ENCODE measurements around a stretch of chr5.

- PRO-cap = no peak
- RAMPAGE, long total RNA = no peak
Observed at GRCh38 chr5:128161478-128162238, 78.1 kb downstream of the SLC12A2 start.

GRCh38 chr5:128201057-128201875 lies 117.7 kb downstream of the SLC12A2 start:
- PRO-cap = no peak
- RAMPAGE, long total RNA = no peak

GRCh38 chr5:129113552-129114183 lies 19.1 kb downstream of the ISOC1 start:
- PRO-cap = no peak
- RAMPAGE, long total RNA = no peak

DNA sequence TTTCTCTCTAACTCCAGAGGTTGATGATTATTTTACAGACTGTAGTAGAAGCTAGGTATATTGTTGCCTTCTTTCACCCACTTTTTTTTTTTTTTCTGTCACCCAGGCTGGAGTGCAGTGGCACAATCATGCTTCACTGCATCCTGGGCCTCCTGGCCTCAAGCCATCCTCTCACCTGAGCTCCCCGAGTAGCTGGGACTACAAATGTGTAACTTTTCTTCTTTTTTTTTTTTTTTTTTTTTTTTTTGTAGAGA lies 96.2 kb downstream of the CHSY3 start:
- PRO-cap = no peak
- RAMPAGE, long total RNA = no peak

DNA sequence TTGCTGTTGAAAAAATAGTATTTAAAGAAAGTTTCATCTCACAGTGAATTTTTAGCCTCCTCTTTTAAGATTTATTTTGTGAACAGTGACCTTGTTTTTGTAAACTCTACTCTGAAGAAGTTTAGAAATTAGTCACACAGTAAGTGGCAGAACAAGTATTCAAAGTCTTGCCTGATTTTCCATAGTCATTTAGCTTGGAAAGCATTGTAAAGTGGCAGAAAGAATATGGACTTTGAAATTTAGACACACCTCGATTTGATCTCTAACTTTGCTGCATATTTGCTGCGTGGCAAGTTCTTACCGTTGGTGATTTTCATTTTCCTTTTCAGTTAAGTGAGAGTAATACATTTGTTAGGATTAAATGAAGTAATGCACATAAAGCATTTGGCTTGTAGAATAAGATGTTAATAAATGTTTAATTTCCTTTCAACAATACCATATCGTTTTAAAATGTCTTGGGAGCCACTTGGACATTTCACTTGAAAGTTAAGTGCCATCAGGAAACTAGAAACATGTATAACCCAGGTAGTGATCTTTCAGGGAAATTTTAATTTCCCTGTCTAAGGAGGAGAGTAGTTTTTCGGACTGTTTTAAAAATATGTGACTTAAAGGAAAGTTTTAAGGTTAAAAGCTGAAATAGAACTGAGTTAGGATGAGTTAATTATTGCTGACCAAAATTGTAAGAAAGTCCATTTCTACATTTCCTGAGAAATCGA lies 17.8 kb downstream of the CDC42SE2 start:
- PRO-cap = no peak
- RAMPAGE, long total RNA = start-site peak on the plus strand centred at position 262 of the sequence, 348 bp wide, 6 reads

DNA sequence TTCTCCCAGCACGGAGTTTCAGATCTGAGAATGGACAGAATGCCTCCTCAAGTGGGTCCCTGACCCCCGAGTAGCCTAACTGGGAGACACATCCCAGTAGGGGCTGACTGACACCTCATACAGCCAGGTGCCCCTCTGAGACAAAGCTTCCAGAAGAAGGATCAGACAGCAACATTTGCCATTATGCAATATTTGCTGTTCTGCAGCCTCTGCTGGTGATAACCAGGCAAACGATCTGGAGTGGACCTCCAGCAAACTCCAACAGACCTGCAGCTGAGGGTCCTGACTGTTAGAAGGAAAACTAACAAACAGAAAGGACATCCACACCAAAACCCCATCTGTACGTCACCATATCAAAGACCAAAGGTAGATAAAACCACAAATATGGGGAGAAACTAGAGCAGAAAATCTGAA lies 80.8 kb downstream of the CDC42SE2 start:
- PRO-cap = no peak
- RAMPAGE, long total RNA = start-site peak on the plus strand centred at position 210 of the sequence, 48 bp wide, 5 reads

GRCh38 chr5:131363946-131364503 lies 100.2 kb downstream of the CDC42SE2 start:
- PRO-cap = no peak
- RAMPAGE, long total RNA = no peak

DNA sequence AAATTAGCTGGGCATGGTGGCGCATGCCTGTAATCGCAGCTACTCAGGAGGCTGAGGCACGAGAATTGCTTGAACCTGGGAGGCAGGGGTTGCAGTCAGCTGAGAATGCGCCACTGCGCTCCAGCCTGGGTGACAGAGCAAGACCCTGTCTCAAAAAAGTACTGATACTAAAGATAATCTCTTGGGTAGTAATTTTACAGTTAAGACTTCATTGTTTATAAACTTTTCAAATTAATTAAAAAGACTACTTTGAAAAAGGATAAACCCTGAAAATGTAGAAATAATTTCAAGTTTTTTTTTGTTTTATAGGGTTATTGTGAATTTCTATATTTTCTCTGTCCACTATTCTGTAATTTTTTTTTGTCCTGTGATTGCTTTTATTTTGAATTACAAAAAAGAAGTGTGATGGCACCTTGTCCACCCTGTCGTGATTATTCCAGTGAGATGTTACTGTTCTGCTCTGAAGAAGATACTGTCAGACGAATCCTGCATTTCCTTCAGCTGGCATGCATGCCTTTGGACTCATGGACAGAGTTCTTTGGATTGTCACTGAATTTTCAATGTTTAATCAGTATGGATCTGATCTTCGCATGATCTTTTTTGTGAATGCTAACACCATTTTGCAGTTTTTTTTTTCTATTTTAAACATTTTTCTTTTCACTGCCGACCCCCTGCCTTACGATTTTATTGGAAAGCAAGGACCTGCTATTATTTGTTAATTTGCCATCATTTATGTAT lies 127.8 kb downstream of the CDC42SE2 start:
- PRO-cap = no peak
- RAMPAGE, long total RNA = no peak

GRCh38 chr5:131498260-131499172 lies 136.5 kb downstream of the RAPGEF6 start:
- PRO-cap = no peak
- RAMPAGE, long total RNA = no peak

DNA sequence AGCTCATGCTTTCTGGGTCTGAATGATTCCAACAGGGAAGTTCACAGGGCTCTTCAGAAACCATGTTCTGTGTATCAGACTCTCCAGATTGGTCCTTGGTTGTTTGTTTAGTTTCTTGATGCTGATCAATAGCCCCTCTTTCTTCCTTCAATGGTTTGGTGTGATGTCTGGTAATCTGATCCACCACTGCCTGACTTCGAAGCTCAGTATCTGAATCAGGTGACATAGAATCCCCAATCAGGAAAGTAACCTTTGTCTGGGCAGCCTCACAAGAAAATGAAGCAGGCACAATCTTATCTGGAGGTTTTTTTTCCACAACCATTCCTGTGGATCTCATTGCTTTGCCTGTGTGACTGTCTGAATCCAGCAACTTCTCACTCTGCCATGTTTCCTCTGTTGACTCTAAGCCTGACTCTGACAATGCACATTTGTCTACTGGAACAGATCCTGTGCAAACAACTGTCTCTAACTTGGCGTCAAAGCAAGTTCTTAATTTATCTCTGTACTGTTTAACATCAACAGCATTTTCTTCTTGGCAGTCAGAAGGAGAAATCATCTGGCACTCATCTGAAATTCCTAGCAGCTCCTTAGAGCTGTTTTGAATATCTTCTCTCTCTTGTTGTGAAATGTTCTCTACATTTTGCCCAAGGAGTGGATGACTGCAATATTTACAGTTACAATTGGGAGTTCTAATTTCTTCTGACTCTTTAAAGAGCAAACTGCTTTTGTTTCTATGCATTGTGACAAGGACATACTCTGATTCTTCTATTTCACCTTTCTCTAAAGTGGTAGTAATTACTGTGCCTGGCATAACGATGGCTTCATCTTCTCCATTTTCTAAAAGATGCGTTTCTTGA lies 37.1 kb upstream of the RAPGEF6 start:
- PRO-cap = unidirectional peak, minus-strand start at position 381 of the sequence
- RAMPAGE, long total RNA = no peak

- PRO-cap = no peak
- RAMPAGE, long total RNA = no peak
Observed at GRCh38 chr5:131677012-131677794, 42.2 kb upstream of the RAPGEF6 start.

DNA sequence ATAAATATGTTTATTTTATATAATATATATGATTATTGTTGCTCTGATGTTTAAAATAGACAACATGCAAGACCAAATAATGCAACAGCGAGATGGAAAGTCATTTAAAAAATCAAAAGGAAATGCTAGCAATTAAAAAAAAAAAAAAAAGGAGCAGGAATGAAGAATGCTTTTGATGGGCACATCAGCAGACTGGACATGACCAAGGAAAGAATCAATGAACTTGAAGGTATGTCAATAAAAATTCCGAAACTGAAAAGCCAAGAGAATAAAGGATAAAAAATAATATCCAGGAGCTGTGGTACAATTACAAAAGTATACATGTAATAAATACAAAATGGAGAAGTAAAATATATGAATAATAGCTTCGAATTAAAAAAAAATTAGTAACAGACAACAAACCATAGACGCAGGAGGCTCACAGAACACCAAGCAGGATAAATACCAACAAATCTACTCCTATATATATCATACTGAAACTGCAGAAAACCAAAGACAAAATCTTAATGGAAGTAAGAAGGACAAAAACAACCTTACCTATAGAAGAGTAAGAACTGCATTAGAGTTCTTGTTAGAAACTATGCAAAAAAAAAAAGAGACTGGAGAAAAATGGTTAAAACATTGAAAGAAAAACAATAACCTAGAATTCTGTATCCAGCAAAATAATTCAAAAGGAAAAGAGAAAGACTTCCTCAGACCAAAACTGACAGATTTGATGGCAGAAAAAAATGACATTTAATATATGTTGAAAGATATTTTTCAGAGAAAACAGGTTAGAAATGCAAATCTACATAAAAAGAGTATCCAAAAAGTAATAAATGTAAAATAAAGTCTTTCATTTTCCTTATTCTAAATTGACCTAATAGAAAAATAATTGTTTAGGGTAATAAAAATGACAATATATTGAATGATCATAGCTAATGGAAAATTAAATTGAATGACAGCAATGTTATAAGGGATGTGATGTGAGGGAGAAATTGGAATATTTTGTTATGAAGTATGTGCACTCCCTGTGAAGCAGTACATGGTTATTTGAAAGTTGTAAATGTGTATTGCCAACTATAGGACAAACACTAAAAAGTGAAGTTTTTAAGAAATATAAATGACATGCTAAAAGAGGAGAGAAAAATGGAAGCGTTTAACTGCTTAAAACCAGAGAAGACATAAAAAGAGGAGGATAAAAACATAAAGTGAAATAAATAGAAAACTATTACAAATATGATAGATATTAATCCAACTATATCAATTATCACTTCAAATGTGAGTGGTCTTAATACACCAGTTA lies 54.0 kb upstream of the RAPGEF6 start:
- PRO-cap = no peak
- RAMPAGE, long total RNA = no peak

GRCh38 chr5:131944571-131945096 lies 829 bp downstream of the MEIKIN start:
- PRO-cap = no peak
- RAMPAGE, long total RNA = no peak

DNA sequence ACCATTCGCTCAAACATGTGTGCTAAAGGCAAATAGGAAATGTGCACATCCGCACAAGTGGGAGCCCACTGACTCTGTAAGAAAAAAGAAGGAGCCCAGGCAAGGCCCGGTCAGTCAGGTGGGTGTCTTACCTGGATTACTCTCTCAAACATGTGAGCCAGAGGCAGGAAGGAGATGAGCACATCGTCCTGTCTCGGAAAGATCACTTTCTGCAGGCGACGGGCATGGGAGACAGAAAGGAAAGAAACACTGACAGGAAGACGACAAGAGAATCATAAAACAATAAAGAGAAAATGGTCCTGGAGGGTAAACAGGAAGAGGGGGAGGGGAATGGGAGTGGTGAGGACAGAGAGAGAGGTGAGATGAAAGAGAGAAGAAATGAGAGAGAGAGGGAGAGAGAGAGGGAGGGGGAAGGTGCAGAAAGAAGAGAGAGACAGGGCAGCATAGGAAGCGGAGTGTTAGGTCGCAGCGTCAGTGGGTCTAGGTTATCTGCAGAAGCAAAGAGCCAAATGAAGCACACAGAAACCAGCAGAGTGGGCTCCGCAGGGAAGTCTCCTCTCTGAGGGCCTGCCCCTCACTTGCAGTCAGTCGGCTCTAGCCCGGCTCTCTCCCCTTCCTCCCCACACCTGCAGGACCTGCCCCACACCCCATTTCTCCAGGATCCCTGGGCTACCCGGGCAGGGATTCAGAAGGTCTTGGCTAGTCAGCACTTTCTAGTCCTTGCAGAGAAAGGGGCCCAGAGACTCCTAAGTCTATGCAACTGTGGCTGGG lies 29.5 kb upstream of the MEIKIN start:
- PRO-cap = no peak
- RAMPAGE, long total RNA = no peak

- PRO-cap = no peak
- RAMPAGE, long total RNA = no peak
Observed at GRCh38 chr5:131983455-131983932, 28.0 kb downstream of the ACSL6 start.

DNA sequence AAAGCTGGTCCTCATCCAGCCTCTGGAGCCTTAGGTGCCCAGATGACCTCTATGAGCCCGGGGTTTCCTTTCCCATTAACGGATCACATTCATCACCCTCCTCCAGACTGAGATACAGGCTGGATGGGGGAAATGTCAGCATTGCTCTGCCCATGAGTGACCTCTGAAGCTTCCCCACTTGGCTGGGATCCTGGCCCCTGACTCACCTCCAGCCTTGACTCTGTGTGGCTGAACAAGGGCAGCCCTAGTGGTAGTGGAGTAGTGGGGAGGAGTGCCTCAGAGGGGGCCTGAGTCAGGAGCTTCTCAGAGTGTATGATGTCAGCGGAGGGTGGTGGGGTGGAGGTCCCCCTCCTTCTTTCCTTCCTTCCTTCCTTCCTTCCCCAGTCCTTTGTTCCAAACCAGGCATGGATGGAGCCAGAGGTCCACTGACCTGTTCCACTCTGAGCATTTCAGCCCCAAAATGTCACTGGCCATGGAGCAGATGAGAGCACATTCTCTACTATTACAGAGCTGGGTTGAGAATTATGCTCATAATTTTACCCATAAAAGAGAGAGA lies 6.5 kb downstream of the PDLIM4 start:
- PRO-cap = bidirectional peak, plus-strand start at position 396 of the sequence, minus-strand start at position 273 of the sequence
- RAMPAGE, long total RNA = no peak

DNA sequence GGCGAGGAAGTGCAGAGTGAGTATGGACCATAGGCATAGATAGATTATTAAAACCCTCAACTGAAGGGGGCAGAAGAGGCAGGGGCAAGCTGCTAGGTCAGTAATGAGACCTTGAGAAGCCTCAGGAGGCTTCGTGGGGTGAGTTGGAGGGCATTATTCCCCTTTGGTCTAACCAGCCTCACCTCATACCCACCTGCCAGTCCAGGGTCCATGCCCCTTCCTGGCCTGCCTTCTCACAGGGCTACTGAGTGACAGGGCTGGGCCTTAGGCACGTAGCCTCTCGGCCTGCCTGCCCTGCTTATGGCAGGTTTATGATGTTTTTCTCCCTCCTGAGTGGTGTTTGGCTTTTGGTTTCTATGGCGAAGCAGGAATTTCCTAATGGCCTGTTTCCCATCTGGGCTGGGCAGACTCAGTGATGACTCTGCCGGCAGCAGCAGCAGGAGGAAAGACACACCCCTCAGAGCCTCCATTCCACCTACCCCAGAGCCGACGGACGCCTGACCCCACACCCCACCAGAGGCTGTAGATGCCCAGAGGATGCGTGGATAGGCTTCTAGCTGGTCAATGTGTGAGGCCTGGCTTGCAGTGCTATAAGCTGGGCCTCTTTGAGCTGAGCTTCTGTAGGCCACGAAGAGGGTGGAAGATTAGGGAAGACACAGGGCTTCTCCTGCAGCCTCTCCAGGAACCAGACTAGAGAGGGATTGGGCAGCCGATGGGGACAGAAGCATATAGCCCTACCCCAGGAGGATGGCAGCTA lies 8.2 kb downstream of the PDLIM4 start:
- PRO-cap = bidirectional peak, plus-strand start at position 412 of the sequence, minus-strand start at position 302 of the sequence
- RAMPAGE, long total RNA = no peak

- PRO-cap = no peak
- RAMPAGE, long total RNA = no peak
Observed at GRCh38 chr5:132292978-132293191, 1.3 kb upstream of the SLC22A4 start.

GRCh38 chr5:132414644-132414899 lies 45.1 kb downstream of the SLC22A5 start:
- PRO-cap = no peak
- RAMPAGE, long total RNA = no peak

- PRO-cap = no peak
- RAMPAGE, long total RNA = no peak
Observed at GRCh38 chr5:132457377-132457918, 33.1 kb downstream of the IRF1 start.

All from vagina (tissue), 1 donor.